Melanocyte of skin (primary cell): ENCODE measurements around a stretch of chr5.

DNA sequence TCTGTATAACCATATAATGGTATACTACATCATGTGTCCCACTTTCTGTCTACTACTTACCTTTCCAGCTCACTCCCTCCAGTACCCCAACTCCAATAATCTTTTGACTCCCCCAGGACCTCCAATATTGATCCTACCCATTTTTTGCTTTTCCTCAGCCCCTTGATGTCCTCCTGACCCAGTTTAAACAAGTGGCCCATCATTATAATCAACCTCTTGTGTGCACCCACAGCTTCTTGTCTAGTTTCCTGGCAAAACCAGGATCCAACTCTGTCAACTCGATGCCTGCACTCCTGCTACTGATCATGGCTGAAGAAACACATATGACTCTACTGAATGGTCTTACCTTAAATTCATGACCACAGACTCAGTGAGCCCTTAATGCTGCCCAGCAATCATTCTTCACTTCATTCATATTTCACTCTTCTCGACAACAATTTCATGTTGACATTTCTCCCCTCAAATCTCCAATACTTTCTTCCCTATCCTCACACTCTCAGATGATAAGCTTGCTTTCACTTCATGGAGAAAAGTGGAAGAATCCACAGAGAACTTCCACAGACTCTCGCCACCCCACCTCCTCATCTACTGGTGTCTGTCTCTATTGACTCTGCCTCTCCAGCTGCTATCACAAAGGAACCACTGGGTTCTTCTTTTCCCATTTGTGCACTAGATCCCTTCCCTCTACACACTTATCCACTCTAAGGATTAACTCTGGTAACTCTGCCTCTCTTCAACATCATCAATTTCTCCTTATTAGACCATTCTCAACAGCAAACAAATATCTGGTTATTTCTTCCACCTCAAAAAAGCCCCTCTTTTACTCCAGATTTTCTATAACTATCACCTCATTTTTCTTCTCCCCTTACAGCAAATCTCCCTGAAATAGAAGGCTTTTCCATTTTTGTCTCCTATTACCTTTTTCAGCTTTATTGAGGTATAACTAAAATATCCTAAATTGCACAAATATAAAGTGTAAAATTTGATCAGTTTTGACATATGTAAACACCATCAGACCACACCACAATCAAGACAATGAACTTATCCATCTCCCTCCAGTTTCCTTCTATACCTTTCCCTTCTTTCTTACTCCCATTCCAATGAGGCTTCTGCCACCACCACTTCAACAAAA, 80.1 kb downstream of the MARCHF3 start:
- CAGE, long polyA plus RNA, 2 experiments: no peak in any of the 2 experiments

GRCh38 chr5:127940970-127941247, 142.7 kb upstream of the SLC12A2 start:
- CAGE, long polyA plus RNA, 2 experiments: no peak in any of the 2 experiments

DNA sequence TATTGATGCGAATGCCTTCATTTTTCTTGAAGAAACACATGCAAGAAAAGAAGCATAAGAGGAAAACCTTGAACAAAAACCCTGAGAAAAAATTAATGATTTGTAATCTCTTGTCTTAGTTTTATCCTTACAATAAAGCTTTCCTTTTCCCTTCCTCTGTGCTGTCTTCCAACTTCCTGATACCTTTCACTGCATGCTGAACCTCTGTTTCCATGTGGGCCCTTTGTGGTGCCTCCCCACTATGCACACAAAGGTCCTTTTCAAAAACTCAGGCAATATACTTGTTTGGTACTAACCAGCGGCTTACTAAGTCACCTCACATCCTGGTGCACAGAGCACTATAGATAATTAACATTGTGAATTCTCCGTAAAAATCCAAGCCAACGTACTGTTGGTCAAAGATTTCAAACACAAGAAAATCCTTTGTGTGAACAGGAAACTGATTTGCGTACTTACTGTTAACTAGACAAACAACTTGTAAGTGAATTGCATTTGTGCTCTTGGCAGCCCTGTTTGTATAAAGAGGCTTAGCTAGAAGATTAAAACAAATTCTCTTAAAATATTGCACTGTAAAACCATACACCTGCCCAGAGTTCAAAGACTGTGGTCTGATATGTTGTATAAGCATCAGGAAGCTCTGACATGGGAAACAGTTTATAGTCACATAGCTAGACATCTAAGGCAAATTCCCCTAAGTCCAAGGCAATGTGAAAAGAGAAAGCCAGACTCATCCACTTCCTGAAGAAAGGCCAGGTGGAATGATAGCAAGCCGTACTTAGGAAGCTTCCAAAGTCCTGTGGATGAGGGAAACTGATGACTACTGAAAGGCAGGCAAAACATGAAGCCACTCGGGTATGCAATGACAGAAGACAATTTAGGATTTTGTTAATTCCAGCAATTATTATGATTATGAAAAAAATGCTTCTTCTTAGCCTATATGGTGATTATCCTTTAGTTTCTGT, 125.1 kb upstream of the SLC12A2 start:
- CAGE, long polyA plus RNA, 2 experiments: no peak in any of the 2 experiments

- CAGE, long polyA plus RNA, 2 experiments: no peak in any of the 2 experiments
Measured at GRCh38 chr5:127961720-127962130, 121.8 kb upstream of the SLC12A2 start.

- CAGE, long polyA plus RNA, 2 experiments: no peak in any of the 2 experiments
Measured at GRCh38 chr5:128113917-128114347, 30.4 kb downstream of the SLC12A2 start.

GRCh38 chr5:128121579-128122046, 38.0 kb downstream of the SLC12A2 start:
- CAGE, long polyA plus RNA, 2 experiments: no peak in any of the 2 experiments

GRCh38 chr5:128536674-128536970, 1.4 kb downstream of the FBN2 start:
- CAGE, long polyA plus RNA, 2 experiments: no peak in any of the 2 experiments

GRCh38 chr5:128537734-128538076, 340 bp downstream of the FBN2 start:
- CAGE, long polyA plus RNA, 2 experiments: no peak in any of the 2 experiments

GRCh38 chr5:129096433-129096628, 1.8 kb downstream of the ISOC1 start:
- CAGE, long polyA plus RNA, 2 experiments: no peak in any of the 2 experiments

DNA sequence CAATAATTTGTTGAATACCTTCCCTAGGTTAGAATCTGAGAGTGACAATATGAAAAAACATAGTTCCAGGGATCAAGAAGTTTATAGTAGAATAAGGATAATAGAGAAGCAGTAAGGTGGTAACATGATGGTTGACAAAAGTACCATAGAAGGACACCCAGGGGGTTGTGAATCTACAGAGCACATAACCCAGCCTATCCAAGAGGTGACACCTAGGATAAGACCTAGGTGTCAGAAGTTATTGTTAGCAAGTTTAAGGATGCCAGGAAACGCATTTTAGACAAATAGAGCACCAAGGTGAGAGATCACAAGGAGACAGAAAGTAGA, 86.4 kb downstream of the CHSY3 start:
- CAGE, long polyA plus RNA, 2 experiments: no peak in any of the 2 experiments

DNA sequence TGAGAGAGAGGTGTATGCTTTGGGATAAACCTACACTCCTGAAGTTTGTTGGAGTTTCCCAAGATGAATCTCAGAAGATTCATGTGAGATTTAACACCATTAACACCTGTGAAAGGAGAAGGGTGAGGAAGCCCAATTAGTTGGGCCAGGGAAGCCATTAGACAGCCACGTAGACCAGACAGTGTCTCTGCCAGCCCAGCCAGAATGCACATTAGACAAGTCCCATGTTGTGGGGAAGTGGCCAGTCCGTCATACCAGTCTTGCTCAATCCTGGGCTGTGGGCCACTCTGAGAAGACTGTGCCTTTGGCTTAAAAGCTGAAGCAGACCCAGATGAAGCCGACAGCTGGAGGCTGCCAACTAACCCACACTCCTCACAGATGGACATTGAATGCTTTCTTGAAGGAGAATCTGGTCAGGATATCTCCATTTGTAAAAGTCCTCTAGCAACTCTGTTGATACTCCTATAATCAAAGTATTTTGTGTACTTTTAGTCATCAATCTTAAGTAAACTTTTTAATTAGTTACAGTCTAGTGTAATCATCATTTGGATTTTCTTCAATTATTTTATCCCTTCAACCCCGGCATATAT, 128.6 kb downstream of the CHSY3 start:
- CAGE, long polyA plus RNA, 2 experiments: no peak in any of the 2 experiments

DNA sequence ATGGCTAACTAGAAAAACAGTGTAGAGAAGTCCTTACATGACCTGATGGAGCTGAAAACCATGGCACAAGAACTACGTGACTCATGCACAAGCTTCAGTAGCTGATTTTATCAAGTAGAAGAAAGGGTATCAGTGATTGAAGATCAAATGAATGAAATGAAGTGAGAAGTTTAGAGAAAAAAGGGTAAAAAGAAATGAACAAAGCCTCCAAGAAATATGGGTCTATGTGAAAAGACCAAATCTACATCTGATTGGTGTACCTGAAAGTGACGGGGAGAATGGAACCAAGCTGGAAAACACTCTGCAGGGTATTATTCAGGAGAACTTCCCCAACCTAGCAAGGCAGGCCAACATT, 81.4 kb downstream of the CDC42SE2 start:
- CAGE, long polyA plus RNA, 2 experiments: no peak in any of the 2 experiments

DNA sequence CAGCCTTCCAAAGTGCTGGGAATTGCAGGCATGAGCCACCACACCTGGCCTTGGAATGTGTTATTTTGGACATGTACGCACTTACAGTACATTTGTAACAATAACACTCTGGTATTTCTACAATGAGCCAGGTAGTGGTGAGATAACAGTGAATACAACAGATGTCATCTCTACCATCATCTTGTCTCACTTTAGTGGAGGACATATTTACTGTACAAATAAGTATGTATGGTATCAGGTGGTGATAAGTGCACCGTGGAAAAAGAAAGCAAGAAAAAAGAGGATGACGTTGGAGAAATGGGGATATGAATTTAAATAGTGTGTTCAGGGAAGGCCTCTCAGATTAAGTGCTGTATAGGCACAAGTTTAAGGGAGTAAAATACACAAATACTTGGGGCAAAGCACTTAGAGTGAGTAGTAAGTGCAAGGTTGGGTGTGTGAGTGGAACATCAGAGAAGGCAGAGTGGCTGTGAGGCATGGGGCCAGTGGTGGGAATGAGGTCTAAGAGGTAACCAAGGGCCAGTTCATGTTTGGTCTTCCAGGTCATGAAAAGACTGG, 100.2 kb downstream of the CDC42SE2 start:
- CAGE, long polyA plus RNA, 2 experiments: no peak in any of the 2 experiments

DNA sequence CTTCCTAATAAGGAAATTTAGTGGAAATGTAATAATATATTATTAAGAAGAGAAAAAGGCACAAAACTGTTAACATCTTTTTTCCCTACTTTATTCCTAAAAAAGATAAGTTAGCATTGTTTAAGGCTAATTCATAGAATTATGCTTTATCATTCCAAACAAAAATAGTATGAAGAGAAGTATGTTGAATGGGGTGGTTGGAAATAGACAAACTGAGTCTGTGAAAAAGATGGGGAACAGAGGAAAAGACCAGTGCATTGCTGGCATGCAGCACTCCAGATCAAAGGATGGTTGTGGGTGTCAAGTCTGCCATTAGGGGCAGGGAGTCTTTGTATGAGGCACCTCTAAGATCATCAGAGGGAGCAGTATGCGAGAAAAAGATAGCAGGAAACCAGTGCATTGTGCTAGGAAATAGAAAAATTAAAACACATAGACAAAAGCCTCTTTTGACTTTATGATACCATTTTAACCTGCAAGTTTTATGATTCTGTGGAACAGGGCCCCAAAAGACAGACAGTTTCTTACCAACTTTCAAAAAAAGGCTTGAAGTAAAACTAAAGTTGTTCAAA, 119.1 kb downstream of the CDC42SE2 start:
- CAGE, long polyA plus RNA, 2 experiments: no peak in any of the 2 experiments

DNA sequence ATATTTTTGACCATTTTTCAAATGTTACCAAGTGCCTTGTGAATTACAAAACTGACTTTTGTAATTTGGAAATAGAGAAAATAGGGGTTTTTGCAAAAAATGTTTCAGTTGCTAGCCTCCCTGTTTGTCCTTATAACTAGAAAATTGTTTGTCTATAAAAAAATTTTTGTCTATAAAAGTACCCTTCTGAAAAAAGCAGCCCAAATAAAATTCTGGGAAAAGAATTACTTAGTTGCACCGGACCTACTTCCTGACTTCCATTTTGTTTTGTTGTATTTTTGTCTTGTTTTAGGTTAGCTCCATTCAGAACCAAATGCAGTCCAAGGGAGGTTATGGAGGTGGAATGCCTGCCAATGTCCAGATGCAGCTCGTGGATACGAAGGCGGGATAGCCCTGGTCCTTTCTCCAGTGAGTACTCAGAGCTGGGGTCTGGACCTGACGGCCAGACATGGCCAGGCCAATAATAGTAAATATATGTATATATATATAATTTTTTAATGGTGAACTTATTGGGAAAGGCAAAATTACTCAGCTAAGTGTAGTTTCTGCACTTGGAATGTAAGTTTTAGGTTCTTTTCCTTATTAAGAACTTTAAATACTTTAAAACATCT, 127.0 kb downstream of the CDC42SE2 start:
- CAGE, long polyA plus RNA, 2 experiments: no peak in any of the 2 experiments

GRCh38 chr5:131492628-131492868, 142.5 kb downstream of the RAPGEF6 start:
- CAGE, long polyA plus RNA, 2 experiments: no peak in any of the 2 experiments

GRCh38 chr5:131671279-131671943, 36.4 kb upstream of the RAPGEF6 start:
- CAGE, long polyA plus RNA, 2 experiments: no peak in any of the 2 experiments

DNA sequence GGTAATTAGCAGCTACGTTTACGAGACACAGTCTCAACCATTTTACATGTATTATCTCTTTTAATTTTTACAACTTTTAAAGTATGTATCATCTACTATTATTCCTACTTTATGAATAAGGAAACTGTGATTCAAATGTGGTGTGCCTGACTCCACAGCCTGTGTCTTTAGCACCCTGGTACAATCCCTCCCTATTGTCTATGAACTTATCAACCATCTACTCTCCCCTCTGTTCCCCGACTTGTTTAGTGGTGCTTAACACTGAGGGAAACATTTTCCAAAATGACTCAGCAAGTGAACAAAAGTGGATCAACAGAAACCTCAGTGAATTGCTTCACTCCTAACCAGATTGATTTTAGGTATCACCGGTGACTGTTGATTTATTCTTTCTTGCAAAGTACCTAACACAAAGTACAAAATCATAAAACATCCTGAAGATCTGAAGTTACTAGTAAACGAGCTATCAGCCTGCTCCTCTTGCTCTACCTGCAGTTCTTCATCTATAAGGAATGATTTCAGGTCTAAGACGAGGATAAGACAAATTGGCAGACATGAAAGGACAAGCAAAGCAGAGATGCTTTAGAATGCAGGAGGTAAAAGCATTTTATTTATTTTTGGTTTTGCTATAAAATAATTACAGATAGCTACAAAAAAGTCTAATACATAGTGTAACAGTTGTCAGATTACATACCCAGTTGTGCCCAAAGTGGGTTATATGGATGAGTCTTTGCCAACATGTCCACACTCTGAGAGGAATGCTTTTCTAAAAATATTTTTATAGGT, 42.2 kb upstream of the RAPGEF6 start:
- CAGE, long polyA plus RNA, 2 experiments: no peak in any of the 2 experiments

GRCh38 chr5:131728784-131729299, 68.0 kb downstream of the FNIP1 start:
- CAGE, long polyA plus RNA, 2 experiments: no peak in any of the 2 experiments

GRCh38 chr5:132259934-132260662, 2.6 kb downstream of the PDLIM4 start:
- CAGE, long polyA plus RNA, 2 experiments: no peak in any of the 2 experiments